ENCODE measurements around the genes PFKFB4, P4HTM, C3orf84 and IP6K1.

DNA sequence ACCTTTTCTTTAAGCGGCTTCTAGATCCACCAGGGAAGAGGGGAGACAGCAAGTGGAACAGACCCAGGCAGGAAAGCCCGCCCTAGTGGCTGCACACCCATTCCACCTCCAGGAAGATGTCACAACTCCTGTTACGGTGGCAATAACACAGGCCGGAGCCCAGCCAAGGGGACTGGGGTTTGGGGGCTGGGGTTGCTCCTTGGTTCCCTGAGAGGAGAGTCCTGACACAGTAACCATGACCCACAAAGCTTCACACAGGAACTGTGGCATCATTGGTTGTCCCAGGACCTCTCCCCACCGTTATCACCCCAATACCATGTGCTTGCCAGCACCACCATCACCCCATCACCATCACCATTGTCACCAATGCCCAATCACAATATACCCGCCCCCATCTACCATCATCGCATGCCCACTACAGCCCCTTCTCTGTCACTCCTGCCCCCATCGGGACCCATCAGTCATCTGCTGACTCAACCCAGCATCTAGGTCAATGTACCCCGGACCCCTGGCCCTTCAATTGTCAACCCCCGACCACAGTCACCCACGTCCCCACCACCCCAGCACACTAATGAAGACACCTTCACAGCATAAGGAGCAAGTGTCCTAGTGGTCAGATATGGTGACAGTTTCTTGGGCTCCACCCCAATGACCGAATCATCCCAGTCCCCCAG, 12.5 kb downstream of the TREX1 start:
- PRO-cap, 2 experiments, result peak in 1 of 2 experiments; most common plus-strand start position 435 of the sequence (in 1); most common minus-strand start position 263 of the sequence (in 1)

DNA sequence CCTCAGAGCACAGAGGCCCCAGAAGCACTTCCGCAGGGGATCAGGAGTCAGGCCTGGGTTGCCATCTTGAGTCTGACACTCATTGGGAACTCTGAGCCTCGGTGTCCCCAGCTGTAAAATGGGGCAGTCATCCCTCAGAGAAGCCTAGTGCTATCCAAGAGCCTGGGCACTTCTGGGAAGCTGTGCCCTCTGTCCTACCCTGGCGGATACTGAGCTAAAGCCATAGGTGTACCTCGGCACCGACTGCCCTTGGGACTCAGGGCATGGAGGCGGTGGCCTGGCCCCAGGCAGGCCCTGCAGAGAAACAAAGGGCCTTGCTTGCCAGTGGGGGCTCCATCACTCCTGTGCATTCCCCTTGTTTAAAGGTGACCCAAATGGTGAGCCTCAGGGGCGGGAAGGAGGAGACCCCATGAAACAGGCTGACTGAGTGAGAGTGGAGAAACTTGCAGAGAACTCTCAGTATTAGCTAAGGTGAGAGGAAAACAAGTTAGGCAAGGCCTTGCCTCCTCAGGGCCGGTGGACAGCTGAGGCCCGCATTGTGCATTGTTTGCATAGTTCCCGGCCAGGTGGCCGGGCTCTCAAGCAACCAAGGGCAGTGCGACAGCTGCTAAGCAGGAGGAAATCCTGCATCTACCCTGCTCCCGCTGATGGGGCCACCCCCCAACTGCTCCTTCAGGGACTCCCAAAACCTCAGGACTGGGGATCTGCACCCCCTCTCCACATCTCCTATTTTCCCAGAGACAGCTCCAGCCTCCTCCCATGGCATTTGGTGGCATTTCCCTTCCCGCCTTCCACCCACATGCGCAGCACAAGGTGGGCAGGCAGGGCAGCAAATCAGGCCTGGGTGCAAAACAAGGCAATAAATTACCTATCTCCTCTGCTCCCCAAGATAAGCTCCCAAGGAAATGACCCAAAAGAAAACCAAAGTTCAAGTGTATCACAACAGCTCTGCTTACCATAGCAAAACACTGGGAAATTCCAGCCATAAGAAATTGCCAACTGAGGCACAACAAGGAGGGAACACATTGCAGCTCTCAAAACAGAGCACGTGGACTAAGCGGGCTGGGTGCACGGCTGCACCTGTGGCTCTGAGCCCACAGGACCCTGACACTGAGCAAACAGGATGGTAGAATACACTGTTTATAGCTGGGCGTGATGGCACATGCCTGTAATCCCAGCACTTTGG, 4.2 kb downstream of the PFKFB4 start:
- PRO-cap, 2 experiments, result no peak in any of the 2 experiments

DNA sequence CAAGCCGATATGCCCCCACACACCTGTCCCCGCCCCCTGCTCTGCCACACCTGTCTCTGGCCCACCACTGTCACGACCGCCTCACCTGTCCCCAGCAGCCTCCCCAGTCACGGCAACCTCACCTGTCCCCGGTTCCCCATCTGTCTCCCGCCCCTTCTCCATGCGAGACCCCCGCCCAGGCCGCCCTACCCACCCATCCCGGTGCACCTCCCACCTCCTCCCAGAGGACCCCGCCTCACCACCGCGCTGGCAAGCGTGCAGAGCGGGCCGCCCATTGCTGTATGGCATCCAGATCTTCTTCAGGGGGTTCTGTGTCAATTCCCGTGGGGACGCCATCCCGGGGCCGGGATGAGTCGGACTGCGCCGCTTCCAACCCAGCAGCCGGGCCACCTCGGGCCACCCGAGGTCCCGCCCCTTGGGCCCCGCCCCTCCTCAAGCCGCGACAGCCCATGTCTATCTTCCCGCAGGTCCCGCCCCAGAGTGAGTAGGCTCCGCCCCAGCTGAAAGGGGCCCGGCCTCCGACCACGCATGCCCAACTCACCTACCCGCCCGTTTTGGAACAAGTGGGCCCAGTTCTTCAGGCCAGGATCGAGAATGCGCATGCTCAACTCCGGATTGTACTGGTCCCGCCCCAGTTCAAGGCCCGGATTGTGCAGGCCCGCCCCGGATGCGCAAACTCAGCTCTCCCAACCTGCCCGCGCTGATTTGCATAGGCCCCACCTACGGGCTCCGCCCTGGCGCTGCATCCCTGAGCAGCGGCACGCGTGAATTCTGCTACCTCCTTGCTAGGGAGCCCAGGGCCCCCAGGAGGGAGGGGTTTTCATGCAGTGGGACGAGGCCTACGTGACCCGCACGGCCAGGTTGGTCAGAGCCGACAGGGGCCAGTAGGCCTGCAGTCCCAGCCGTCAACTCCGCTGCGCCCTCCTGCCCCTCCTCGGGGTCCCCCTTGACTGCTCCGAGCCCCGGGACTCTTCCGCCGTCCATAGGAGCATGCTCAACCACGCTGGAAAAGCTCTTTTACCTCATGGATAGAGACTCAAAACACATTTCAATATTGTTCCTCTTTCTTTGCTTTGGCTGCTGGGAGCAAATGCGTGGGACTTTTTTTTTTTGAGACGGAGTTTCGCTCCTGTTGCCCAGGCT, at the start of gene PFKFB4:
Gene PFKFB4 (minus strand): TSS at position 362 of the 1,143 bp plus-strand sequence.
- PRO-cap, 2 experiments, result peak in 2 of 2 experiments; most common minus-strand start position 360 of the sequence (in 2)

- PRO-cap, 2 experiments, result no peak in any of the 2 experiments
These were observed 3.0 kb upstream of the COL7A1 start for GRCh38 chr3:48598103-48598616.

GRCh38 chr3:48634487-48635352, 541 bp downstream of the SLC26A6 start:
- PRO-cap, 2 experiments, result peak in 1 of 2 experiments; most common plus-strand start chr3:48634984 (in 1)

GRCh38 chr3:48695148-48695910, 9.6 kb upstream of the NCKIPSD start:
- PRO-cap, 2 experiments, result no peak in any of the 2 experiments

- PRO-cap, 2 experiments, result no peak in any of the 2 experiments
These were observed 10.9 kb downstream of the ARIH2 start for GRCh38 chr3:48929599-48929851.

GRCh38 chr3:48981077-48981479, 9.0 kb upstream of the P4HTM start:
- PRO-cap, 2 experiments, result no peak in any of the 2 experiments

DNA sequence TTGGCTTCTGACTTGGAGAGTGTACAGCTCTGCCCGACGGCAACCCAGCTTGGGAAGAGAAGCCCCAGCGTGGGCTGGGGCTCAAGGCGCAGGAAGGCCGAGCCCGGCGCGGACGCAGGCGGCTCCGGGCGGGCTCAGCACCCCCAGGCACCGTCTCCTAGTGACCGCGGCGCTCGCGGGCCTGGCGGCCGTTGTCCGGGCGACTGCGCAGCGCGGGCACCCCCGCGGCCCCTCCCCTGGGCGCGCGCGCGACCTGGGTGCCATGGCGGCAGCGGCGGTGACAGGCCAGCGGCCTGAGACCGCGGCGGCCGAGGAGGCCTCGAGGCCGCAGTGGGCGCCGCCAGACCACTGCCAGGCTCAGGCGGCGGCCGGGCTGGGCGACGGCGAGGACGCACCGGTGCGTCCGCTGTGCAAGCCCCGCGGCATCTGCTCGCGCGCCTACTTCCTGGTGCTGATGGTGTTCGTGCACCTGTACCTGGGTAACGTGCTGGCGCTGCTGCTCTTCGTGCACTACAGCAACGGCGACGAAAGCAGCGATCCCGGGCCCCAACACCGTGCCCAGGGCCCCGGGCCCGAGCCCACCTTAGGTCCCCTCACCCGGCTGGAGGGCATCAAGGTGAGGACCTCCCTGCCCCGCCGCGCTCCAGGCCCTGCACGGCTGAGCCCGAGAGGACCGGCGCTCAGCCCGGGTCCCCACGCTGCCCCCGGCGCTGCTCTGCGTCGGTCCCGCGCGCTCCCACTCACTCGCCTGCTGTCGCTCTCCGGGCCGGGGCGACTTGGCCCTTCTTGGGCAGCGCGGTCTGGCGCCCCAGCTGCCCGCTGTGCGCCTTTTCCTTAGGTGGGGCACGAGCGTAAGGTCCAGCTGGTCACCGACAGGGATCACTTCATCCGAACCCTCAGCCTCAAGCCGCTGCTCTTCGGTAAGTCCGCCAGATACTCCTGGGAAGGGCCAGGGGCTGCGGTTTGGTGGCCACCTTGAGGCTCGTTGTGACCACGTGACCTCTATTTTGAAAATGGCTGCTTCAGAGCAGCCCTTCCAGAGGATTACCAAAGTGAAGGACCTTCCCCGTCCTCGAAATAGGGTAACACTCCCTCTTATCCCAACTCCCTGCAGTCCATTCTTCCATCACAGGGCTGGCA, at the start of gene P4HTM:
Gene P4HTM (plus strand): TSS at position 247 of the 1,140 bp plus-strand sequence.
- PRO-cap, 2 experiments, result peak in 2 of 2 experiments; most common plus-strand start position 247 of the sequence (in 2); most common minus-strand start position 159 of the sequence (in 2)

DNA sequence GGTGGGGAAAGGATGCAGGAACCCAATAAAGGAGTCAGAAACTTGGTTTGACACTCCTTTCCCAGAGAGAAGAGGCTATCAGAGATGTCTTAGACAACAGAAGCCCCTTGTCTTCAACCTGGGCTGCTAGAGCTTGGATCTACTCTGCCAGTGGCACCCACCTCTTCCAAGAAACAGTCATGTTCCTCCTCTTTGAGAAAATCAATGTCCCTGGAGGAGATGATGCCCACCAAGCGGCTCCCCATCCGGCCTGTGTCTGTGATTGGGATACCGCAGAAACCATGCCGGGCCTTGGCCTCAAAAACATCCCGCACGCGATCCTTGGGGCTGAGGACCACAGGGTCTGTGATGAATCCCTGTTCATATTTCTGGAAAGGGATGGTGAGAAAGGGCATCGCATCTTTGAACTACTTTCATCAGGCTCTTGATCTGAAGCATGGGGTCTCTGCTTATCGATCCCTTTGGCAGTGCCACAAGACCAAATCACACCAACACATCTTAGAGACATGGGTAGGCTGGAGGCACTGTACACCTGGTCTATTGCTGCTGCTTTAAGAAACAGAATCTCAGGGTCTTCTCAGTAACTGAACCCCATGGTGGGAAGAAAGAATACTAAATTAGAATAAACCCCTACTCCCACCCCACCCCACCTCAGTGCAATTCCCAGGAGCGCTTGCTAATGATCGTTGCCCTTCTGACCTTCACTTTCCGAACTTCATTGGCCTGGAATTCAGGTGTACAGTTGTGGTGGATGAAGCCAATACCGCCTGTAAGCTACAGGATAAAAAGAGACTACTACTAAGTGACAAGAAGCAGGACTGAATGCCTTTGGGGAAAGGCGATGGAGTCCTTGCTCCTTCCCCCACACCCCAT, 1.4 kb downstream of the IMPDH2 start:
- PRO-cap, 2 experiments, result no peak in any of the 2 experiments

- PRO-cap, 2 experiments, result no peak in any of the 2 experiments
These were observed 2.0 kb downstream of the KLHDC8B start for GRCh38 chr3:49173216-49174038.

GRCh38 chr3:49175949-49176417, 4.6 kb downstream of the KLHDC8B start:
- PRO-cap, 2 experiments, result no peak in any of the 2 experiments

GRCh38 chr3:49191582-49192150, at the start of gene C3orf84:
Gene C3orf84 (minus strand): TSS chr3:49191858.
- PRO-cap, 2 experiments, result no peak in any of the 2 experiments

- PRO-cap, 2 experiments, result no peak in any of the 2 experiments
These were observed 494 bp downstream of the USP4 start for GRCh38 chr3:49339430-49339687.

- PRO-cap, 2 experiments, result no peak in any of the 2 experiments
These were observed 34.5 kb upstream of the BSN start for GRCh38 chr3:49519776-49520137.

- PRO-cap, 2 experiments, result no peak in any of the 2 experiments
These were observed 810 bp downstream of the APEH start for GRCh38 chr3:49674924-49675397.

DNA sequence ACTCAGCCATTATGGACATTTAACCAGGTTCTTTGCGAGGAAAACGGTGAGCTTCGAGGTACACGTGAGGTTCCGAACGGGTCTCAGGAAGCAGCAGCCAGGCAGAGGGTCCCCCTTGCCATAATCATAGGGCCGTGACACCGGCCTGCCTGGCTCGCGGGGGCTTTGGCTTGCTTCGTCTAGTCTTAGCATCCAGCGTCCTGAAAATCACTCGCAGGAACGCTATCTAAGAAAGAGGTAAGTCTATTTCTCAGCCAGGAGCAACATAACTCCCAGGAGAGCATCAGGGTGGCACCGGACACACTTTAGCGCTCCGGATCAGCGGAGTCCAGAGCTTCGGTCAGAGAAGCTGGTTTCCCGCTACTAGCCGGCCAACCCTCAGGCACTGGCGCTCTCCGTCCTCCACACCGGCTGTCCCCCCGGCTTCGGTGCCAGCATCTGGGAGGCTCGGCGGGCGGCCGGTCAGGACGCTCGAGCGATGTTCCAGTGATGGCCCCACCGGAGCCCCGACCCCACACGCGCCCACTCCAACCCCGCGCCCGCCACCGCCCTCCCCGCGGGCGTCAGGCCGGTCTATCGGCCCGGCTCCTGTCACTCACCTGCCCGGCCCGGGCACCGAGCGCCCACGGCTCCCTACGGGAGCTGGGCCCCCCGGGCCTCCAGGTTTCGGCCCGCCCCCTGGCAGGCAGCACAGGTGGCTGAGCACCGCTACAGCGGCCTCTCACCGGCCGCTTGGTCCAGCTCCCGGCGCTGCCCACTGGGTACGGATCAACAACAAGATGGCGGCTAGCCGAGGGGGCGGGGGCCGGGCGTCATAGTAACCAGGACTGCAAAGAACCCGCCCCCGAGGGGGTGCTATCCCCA, at the start of gene IP6K1:
Gene IP6K1 (minus strand): TSS at position 788 of the 864 bp plus-strand sequence.
- PRO-cap, 2 experiments, result peak in 2 of 2 experiments; most common plus-strand start position 210 of the sequence (in 2); most common minus-strand start position 122 of the sequence (in 1)

- PRO-cap, 2 experiments, result no peak in any of the 2 experiments
These were observed 1.3 kb downstream of the UBA7 start for GRCh38 chr3:49812242-49813036.

GRCh38 chr3:49882044-49882534, 12.4 kb upstream of the CAMKV start:
- PRO-cap, 2 experiments, result no peak in any of the 2 experiments

GRCh38 chr3:50012791-50013354, 72.9 kb downstream of the RBM6 start:
- PRO-cap, 2 experiments, result no peak in any of the 2 experiments